Mammary epithelial cell (primary cell): ENCODE measurements around a stretch of chr17.

GRCh38 chr17:78769323-78769684, 12.8 kb downstream of the CYTH1 start:
- CAGE, long polyA plus RNA = no peak
- RRBS = no CpG with 5 or more reads among the region's 4 CpGs

GRCh38 chr17:78779601-78780705, 2.1 kb downstream of the CYTH1 start:
- CAGE, long polyA plus RNA = no peak
- RRBS = no CpG with 5 or more reads among the region's 10 CpGs

GRCh38 chr17:78787770-78788208, 5.7 kb upstream of the CYTH1 start:
- CAGE, long polyA plus RNA = no peak
- RRBS = no CpG with 5 or more reads among the region's 4 CpGs

GRCh38 chr17:78802046-78802640, 20.1 kb upstream of the CYTH1 start:
- CAGE, long polyA plus RNA = no peak
- RRBS = 96% methylated on average over 4 of the region's 32 CpGs

GRCh38 chr17:78803299-78804129, 21.4 kb upstream of the CYTH1 start:
- CAGE, long polyA plus RNA = no peak
- RRBS = no CpG with 5 or more reads among the region's 25 CpGs

DNA sequence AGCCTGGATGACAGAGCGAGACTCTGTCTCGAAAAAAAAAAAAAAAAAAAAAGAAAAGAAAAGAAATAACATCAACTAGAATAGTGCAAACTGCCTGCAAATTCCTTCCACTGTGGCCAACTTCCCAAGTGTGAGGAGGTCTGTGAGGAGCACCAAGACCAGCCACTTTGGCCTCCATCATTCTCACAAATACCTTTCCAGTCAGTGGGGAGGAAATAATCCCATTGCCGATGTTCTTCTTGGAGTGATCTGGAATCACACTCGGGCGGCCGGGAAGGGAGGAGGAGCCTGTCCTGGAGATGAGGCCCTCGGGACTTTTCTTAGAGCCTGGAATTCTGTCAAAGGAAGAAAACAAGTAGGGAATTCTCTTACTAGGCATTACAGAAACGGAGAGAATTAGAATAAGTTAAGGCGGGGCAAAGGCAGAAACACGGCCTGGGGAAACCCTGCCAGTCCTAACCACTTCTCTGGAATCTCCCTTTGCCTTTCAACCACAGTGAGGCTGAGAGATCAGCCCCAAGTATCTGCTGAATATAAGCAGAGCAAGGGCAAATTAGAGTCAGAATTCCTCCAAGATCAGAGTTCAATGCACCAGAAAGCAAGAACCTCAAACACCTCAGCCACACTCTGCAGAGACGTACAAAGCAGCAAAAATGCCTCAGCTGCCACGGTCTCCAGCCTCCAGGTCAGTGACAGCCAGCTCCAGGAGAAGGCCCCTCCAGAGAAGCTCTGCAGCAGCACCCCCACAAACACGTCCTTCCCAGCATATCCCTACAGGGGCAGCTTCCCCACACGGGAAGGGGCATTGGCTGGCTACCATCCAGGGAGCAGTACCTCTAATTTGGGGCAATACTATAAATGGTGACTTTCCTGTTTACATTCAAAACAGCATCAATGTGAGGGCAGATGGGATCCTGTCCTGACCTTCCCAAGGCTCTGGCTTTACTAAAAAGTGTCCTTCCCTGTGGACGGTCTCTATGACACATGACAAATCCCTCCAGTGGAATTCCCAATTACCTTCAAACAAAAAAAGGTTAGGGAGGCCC, 27.6 kb downstream of the USP36 start:
- CAGE, long polyA plus RNA = no peak
- RRBS = no CpG with 5 or more reads among the region's 15 CpGs

- CAGE, long polyA plus RNA = no peak
- RRBS = no CpG with 5 or more reads among the region's 6 CpGs
These were observed 22.5 kb downstream of the USP36 start for GRCh38 chr17:78818096-78818485.

GRCh38 chr17:78827001-78827751, 13.4 kb downstream of the USP36 start:
- CAGE, long polyA plus RNA = no peak
- RRBS = no CpG with 5 or more reads among the region's 21 CpGs

DNA sequence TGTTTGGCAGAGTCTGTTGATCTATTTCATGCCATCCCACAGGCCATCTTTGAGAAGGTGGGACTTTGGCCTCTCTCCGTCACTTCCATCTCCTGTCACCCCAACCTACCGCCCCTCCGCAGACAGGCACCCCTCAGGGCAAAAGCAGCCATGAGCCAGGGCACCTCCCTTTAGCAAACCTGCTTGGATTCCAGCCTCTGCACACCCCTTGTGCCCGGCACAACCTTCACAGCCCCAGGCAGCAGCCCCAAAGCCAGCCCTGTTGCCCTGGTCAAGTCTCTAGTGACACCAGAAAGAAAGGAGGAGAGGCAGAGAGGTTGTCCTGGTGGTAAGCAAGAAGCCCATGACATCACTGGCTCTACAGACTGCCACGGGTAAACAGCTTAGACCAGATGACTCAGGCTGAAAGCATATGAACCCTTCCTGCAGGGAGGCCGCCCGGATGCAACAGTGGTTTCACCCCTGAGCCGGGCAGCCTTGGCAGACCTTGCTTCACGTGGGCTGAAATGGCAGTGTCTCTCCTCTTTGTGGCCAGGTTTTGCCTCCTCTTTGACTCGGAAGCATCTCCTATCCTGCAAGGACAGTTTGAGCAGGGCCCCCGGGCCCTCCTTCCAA, 8.1 kb upstream of the TIMP2 start:
- CAGE, long polyA plus RNA = no peak
- RRBS = no CpG with 5 or more reads among the region's 11 CpGs

- CAGE, long polyA plus RNA = no peak
- RRBS = 64% methylated on average over 2 of the region's 5 CpGs
These were observed 21.3 kb downstream of the LGALS3BP start for GRCh38 chr17:78958440-78958889.

GRCh38 chr17:79022023-79023134, 1.6 kb upstream of the C1QTNF1 start:
- CAGE, long polyA plus RNA = no peak
- RRBS = no CpG with 5 or more reads among the region's 16 CpGs

DNA sequence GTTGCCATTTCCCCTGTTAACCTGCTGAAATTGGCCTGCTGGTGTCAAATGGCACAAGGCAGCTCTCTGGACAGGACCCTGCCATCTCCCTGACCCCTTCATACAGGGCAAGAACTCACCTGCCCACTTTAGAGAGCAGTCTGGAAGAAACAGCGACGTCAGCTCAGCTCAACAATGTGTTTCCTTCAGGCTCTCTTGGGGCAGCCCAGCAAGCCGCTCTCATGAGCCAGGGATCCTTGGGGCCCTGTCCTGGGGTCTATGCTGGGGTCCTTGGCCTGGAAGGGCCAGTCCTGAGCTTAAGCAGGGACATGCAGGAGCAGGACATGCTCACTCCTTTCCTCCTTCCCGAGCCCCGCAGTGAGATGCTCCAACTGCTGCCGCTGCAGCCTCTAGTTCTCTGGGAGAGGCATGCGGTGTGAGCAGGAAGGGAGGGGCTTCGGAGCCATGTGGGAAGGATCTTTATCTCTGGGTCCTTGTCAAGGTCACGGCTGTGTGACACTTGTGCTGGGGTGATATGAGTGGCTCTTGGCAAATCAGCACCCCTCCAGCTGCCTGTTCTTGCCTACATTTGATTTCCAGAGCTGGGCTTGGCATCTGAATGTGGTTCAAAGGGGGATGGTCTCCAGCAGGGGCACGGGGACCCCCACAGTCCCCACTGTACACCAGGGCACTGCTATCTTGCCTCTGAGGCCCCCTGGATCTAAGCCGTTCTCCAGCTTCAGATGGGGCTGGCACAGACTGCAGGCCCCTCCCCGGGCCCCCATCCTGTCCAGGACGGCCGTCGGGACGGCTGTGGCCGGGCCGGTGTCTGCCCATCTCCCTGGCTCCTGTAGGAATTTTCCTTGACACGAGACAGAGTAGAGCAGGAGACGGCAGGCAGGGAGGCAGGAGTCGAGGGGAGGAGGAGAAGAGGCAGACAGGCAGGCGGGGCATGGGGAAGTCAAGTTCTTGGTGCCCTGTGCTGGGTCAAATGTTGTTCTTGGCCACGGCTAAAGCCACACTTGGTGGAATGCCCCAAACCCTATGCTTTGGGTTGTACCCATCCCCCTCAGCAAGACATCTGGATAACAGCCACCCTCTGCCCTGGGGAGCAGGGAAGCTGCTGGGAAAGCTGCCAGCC, 3.6 kb downstream of the C1QTNF1 start:
- CAGE, long polyA plus RNA = no peak
- RRBS = 14% methylated on average over 6 of the region's 23 CpGs

GRCh38 chr17:79036355-79036969, 12.5 kb downstream of the C1QTNF1 start:
- CAGE, long polyA plus RNA = no peak
- RRBS = no CpG with 5 or more reads among the region's 6 CpGs

GRCh38 chr17:79075764-79076375, 1.2 kb downstream of the ENGASE start:
- CAGE, long polyA plus RNA = no peak
- RRBS = no CpG with 5 or more reads among the region's 9 CpGs

- CAGE, long polyA plus RNA = no peak
- RRBS = 91% methylated on average over 8 of the region's 25 CpGs
These were observed 11.8 kb downstream of the ENGASE start for GRCh38 chr17:79086281-79086919.

- CAGE, long polyA plus RNA = no peak
- RRBS = no CpG with 5 or more reads among the region's 12 CpGs
These were observed 265.9 kb downstream of the ENGASE start for GRCh38 chr17:79340336-79341194.

DNA sequence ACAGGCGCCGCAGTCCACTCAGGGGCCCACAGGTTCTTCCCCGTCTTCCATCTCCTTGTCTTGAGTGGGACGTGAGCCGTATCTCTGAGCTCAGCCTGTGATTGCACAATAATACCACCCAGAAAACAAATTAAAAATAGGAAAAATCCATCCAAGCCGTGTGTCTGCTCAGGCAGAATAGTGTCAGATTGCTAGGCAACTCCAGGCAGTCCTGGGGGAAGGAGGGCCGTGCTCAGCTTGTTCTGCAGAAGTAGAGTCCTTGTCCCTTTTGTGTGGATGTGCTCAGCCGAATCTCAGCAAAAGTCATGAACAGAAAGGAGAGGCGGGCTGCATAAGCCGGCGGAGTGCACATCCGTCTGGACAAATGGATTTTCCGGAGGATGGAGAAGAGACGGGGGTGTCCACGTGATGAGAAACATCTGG, 7.4 kb upstream of the RBFOX3 start:
- CAGE, long polyA plus RNA = no peak
- RRBS = no CpG with 5 or more reads among the region's 15 CpGs

DNA sequence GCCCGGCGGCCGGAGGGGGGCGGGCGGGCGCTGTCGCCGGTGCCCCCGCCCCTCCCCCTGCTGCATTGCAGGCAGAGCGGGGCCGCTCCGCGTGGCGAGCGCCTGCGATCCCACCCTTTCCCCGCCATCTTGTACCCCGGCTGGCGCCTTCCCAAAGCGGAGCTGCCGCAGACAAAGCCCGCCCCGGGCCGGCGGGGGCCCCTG, 16.6 kb upstream of the CBX8 start:
- CAGE, long polyA plus RNA = no peak
- RRBS = 3% methylated on average over 10 of the region's 25 CpGs

DNA sequence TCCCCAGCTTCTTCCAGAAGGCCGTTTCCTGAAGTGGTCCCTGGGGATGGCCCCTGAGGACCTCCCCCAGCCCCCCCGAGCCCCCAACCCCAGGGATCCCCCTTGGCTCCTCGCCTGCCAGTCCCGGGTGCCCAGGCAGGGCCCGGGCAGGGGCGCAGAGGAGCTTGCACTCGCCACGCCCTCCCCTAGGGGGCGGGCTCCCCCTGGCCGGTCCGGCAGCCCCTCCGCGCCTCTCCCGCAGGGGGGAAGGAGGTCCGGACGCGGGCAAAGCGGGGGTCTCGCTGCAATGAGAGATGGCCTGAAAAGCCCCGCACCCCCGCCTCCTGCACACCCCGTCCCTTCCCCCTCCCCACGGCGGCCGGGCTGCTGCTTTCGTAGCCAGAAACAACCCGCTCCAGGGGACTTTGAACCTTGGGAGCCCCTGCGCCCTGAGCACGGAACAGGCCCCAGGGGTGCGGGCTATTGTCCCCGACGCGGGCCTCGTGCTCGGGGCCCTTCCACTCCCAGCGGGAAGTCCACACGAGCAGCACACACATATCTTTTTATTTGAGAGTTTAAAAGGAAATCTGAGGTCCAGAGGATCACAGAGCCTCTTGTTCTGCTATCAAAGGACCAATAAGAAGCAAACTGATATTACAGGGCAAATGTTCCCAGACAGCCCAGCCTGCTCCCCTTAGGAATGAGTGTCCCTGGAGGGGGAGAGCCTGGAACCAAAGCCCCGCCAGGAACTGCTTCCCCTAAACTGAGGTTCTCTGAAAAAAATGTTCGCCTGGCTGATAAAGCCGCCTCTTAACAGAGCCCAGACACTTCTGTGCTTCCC, 5.7 kb upstream of the CBX4 start:
- CAGE, long polyA plus RNA = no peak
- RRBS = 3% methylated on average over 11 of the region's 40 CpGs

DNA sequence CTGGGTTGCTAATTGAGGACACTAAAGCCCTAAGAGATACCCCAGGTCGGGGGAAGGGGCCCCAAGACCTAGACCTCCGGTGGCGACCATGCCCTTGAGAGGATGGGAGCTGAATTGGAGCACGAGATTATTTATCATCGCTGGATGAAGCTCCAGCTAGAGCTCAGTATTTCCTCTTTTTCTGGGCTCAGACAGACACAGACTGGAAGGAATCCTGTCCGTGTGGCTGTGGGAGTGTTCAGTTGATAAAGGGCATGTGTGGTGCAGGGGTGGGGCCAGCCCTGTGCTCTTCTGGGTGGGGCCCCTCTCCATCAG, 6.3 kb upstream of the CBX4 start:
- CAGE, long polyA plus RNA = no peak
- RRBS = no CpG with 5 or more reads among the region's 6 CpGs